Trachea (tissue), 1 donor: ENCODE data around the genes GSTM5, KCNC4 and CD53.

DNA sequence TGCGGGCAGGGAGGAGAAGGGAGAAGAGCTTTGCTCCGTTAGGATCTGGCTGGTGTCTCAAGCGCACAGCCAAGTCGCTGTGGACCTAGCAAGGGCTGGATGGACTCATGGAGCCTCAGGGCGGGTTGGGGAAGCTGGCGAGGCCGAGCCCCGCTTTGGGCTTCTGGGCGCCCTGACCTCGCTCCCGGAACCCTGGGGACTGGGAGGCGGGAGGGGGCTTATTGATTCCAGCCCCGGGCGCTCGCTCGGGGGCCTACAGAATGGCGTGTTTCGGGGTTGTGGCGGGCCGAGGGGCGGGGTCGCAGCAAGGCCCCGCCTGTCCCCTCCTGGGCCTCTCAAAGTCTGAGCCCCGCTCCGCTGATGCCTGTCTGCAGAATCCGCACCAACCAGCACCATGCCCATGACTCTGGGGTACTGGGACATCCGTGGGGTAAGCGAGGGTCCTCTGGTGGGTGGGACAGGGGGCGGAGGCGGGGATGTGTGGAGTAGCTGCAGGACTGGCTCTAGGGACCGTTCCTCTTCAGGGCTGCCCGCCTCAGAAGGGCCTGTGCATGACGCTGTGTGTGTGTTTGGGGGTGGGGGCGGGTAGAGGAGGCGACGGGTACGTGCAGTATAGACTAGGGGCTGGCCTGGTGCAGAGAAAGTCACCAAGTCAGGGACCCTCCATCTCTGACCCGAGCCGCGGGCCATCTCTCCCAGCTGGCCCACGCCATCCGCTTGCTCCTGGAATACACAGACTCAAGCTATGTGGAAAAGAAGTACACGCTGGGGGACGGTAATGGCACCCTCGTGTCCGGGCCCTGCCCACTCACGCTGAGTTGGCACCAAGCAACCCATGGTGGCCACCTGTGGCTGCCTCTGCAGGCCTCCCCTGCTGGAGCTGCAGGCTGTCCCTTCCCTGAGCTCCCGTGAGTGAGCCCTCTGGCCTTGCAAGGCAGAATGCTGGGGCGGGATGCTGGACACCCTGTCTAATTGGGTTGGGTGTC, at the start of gene GSTM5:
TSS of gene GSTM5 (plus strand) at position 333 of the 986 bp plus-strand sequence.
- PRO-cap: unidirectional peak, minus-strand start at position 255 of the sequence

DNA sequence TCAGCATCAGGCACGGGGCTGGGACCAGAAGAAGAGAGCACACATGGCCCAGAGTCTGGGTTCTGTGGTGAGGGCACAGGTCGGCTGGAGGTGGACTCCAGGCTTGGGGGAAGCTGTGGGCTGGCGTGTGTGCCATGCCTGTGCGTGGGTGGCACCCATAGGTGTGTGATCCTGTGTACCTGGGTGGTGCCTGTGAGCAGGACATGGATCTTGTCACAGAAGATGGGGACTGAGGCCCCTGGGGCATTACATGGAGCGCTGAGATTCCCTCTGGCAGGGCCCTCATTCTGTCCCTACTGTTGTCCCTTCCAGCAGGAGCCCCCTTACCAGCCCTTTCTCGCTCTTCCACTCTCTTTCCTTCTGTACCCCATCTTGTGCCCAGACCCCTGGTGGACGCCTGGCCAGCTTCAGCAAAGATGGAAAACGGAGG, 466 bp upstream of the EPS8L3 start:
- PRO-cap: no peak

GRCh38 chr1:109772083-109772701, 8.5 kb upstream of the EPS8L3 start:
- PRO-cap: no peak

GRCh38 chr1:109791977-109792611, 28.4 kb upstream of the EPS8L3 start:
- PRO-cap: no peak

DNA sequence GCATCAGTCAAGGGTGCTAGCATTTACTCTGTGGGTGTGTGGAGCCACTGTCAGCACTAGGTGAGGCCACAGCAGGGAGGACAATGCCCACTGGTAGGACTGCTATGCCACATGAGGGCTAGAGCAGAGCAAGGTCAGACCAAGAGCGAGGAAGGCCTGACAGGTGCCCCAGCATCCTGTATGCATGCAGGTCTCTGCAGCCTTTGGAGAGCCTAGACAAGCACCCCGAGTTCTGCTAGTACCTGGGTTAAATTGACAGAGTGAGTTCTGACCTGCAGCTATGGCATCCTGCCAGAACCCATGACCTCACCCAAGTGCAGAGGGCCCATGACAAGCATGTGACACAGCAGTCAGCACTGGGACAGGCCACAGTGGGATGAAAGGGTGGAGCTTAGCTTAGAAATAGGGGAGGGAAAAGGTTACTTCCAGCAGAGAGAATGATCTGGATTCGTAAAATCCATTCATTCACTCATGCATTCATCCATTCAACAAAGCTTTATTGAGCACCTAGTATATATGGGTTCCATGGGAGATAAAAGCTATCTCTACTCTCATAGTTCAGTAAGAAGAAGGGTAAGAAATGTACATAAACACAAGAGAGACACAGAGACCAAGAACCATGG, 9.0 kb upstream of the CSF1 start:
- PRO-cap: no peak

GRCh38 chr1:109985841-109986962, 1.6 kb downstream of the AHCYL1 start:
- PRO-cap: no peak

GRCh38 chr1:109997125-109998141, 12.9 kb downstream of the AHCYL1 start:
- PRO-cap: no peak

DNA sequence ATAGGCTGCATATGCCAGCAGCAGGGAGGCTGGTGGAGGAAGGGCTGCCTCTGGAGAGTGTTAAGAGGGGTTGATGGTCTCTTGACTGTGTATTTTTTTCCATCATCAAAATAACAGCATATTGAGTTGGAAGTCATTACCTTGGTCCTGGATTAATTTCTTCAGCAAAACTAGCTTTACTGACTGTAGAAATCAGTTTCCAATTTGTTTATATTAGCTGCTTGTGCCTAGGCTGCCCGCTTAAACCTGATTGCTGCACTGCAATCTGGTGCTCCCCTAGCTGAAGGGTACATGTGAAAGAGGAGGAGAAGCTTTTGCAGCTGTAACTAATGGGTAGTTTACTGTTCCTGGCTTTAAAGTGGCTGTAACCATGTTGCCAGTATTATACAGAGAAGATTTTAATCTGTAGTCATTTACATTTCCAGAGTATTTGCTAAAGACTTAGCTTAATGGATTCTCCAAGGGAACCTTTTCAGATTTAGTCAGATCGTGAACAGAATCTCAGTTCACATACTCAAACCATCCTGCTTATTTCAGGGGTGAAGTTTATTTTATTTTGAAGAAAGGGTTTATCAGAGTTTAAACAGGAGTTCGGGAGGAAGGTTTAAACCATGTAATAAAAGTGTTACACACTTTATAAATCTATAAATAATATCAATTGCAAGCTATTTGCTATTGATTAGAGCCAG, 22.9 kb downstream of the AHCYL1 start:
- PRO-cap: no peak

DNA sequence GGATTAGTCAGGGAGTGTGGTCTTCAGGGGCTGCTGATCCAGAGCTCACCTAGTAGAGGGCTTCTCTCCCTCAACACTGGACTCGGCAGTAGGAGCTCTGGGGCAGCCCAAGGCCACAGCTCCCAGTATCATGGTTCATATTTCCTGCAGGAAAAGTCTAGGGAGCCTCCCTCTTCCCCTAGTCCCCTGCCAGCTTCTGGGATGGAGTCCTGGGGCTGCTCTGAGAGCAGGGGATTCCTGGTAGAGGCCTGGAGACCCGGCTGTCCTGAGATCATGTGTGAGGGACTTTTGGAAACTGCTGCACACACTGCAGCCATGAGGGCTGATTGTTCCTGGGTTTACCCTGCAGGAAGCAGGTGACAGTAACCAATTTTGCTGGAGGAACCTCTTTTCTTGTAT, 16.2 kb downstream of the STRIP1 start:
- PRO-cap: no peak

DNA sequence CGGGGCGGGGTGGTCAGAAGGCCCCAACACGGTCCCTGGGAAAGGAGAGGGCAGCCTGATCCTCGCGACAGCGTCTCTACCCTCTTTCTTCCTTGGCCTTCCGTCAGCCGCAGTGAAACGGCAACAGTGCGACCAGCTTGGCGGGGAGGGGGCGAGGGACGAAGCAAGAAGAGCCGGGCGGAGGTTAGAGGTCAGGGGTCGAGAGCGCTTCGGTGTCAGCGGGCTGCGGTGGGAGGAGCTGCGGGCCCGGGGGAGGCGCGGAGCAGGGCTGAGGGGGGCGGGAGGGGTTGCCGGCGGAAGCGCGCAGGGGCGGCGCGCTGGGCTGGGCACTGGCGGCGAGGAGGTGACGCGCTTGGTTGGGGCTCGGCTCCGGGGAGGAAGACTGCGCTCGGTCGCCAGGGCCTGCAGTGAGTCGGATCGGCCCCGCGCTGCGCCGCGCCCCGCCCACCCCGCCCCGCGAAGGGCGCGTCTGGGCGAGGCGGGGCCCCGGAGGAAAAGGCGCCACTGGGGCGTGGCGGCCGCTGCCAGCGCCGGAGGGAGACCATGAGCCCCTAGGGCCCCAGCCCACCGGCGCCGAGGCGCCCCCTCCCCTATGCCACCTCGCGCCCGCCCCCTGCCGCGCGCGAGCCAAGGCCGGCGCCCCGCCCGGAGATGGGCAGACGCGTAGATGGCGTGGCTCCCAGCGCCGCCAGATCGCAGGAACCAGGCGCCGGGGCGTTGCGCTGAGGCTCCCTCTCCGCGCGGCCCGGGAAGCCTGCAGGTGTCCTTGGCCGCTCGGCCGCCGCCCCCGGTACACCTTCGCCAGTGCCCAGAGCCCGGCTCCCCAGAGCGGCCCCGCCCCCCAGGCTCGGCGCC, at the start of gene KCNC4:
TSS of gene KCNC4 (plus strand) at position 504 of the 855 bp plus-strand sequence.
- PRO-cap: bidirectional peak, plus-strand start at position 329 of the sequence, minus-strand start at position 384 of the sequence

DNA sequence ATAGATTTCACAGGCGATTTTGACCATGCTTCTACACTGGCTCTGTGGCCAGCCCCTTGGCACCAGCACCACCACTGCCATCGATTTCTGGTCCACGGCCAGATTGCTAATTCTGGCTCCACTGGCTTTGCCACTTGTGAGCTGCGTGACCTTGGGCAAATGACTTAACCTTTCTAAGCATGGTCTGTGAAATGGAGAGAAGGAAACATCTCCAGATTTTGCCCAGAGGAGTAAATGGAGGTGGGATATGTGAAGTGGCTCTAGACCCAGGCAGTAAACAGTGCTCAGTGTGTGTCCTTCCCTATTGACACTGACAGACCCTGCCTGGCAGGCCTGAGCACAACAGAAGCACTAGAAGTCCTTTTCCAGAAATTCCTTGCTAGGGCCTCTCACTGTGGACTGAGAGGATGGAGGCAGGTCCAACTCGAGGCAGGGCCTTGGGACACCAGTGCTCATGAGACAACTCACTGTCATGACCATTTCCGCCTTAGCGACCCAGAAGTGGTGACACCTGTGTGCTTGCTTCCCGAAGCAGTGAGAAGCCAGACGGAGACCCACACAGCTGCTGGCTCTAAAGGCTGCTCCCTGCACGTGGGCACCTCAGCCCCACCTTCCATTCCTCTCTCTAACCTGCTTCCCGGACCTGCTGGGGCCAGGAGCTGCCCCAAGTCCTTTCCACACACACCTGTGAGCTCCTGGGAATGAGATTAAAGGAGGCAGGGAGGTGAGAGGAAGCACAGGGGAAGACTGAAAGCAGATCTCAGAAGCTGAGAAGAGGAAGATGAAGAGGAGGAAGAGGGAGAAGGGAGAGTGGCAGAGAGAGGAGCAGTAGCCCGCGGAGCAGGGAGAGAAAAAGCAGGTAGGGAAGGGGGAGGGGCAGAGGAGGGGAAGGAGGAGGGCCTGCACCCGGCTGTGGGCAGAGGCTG, 33.0 kb downstream of the KCNC4 start:
- PRO-cap: no peak

DNA sequence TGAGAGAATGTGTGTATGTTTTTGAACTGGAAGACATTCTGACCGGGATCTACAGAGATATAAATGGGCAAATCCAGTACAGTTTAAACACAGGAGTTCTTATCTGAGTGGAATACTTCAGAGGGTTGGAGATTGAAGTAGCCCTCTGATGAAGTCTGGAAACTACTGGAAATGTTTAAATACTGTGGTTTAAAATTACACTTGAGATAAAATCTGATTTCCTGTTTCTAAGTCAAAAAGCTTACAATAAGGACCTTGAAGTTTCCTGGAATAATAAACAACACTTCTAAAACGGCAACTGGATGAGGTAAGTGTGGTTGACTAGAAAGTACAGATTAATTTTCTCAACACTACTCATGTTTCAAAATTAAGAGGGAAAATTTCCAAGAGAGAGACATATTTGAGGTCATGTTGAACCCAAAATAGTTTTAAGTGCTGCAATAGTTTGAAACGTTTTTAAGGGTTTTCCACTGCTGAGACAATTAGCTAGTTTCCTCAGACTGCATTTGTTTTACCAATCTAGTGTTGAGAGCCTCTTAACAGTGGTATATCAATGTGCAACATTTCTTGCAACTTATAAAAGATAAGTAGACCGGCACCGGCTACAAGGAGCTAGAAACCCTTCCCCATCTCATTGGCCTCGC, 27.4 kb downstream of the KCNA3 start:
- PRO-cap: no peak

- PRO-cap: no peak
These were observed 787 bp downstream of the KCNA3 start for GRCh38 chr1:110673679-110674627.

DNA sequence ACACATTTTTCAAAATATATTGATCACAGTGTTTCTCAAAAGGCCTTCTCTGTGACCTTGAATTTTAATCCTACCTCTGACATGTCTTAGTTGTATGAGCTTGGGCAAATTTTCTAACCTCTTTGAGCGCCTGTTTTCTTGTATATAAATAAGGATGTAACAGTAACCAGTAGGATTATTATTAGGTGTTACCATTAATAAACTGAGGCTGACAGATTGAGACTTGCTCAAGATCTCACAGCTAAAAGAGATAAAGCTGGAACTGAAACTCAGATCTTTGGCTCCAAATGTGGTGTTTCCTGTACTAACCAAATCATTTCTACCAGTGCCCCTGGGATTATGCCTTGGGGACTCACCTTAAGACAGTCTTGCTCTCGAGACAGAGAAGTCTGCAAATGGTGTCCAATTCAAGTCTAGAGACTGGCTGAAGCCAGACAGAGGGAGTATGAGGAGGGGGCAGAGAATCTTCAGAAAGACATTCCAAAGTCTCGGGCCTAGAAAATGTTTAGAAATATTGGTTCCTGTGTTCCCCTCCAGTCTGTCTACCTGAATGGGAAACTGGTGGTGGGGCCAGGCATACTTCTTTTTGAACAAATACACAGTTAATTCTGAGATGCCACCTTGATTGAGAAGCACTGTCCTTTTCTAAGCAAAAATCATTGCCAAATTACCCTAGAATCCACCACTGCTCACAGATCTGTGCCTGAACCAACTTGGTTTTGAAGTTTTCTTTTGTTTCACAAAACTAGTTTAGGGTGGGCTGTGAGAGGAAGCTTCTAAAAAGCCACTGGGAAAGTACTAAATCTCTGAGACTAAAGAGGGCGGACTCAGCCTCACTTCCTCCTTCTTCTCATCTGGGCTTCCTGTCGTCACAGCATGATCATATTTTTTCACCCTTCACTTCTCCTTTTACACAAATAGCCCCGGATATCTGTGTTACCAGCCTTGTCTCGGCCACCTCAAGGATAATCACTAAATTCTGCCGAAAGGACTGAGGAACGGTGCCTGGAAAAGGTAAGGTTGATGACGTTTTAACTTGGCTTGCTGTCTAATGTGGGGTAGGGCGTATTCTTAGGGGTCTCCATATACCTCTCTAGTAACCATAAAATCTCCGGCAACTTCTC, at the start of gene CD53:
TSS of gene CD53 (plus strand) at position 914 of the 1,124 bp plus-strand sequence.
- PRO-cap: no peak

DNA sequence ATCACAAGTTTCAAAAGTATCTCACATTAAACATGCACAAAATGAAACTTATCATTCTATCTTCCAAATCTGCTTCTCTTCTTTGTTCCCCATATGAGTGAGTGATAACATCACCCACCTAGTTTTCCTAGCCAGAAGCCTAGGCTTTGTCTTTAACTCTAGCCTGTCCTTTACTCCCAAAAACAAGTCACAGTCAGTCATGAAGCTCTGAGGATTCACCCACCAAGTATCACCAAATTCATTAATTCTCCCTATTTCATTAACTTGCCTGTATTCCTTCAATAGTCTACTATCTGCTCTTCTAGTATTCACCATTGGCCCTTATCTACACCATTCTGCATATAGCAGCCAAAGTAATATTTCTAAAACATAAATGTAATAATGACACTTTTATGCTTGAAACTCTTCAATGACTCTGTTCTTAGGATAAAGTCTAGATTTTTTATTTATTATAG, 28.9 kb downstream of the CD53 start:
- PRO-cap: no peak

DNA sequence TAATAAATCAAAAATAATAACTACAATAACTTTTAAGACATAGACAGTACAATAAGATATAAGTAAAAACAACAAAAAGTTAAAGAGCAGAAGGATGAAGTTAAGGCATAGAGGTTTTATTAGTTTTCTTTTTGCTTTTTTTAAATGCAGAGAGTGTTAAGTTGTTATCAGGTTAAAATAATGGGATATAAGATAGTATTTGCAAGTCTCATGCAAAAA, 32.8 kb downstream of the CD53 start:
- PRO-cap: no peak

DNA sequence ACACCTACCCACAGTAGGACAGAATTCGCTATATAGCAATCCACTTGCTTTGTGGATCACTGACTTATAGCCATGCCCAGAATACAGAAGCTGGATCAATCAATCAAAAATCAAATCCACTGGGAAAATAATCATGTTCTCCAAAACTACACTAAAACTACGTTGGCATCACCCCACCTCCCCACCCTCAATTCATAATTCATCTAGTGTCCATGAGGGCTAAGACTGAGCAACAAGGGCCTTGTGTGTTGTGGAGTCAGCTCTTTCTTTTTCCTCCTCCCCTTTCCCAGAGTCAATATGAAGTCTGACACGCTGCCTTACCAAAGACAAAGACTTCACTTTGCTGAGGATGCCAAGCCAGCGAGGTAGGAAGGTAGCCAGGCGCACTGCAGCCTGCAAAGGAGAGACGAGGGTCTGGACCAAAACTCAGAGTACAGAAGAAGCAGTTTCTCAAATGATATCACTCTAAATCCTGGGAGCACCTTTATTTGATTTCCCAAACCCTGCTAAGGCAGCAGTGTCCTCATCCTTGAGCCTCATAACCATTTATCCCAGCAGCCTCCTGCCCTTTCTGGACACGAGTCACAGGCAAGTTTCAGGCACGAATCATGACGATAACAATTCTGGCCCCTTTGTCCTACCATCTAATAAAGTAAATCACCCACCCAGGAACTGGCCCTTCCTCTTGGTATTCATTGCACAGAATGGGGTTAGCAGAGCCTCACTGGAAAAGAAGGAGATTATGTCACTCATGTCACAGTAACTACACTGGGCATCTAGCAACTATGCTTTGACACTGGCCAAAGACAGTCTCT, 5.8 kb downstream of the WDR77 start:
- PRO-cap: no peak

- PRO-cap: unidirectional peak, minus-strand start at chr1:111536010
These were observed 32.4 kb upstream of the ADORA3 start for GRCh38 chr1:111535643-111536394.

- PRO-cap: no peak
These were observed 38.4 kb upstream of the ADORA3 start for GRCh38 chr1:111541459-111542689.

DNA sequence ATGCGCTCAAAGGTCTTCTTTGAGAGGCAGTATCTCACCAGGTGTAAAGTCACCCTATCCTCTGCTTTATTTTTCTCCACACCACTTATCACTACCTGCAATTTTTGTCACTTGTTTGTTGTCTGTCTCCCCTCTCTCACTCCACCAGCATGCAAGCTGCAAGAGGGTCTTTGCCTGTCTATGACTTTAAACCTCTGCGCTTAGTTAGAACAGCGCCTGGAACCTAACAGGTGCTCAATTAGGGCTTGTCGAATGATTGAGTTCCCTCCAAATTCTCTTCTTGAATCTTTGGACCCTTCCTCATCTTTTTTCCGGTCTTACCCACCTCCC, 375 bp upstream of the RAP1A start:
- PRO-cap: no peak